Fallopian tube (tissue), 1 donor: Measurements from ENCODE around the genes OR52E4, OR56A1, OR56B4, TPP1, NLRP14 and SYT9.

GRCh38 chr11:5880287-5880814, at the start of gene OR52E4:
TSS of gene OR52E4 (plus strand) at chr11:5880629.
- PRO-cap, result no peak

GRCh38 chr11:6030550-6031126, at the start of gene OR56A1:
TSS of gene OR56A1 (minus strand) at chr11:6030758.
- PRO-cap, result no peak

DNA sequence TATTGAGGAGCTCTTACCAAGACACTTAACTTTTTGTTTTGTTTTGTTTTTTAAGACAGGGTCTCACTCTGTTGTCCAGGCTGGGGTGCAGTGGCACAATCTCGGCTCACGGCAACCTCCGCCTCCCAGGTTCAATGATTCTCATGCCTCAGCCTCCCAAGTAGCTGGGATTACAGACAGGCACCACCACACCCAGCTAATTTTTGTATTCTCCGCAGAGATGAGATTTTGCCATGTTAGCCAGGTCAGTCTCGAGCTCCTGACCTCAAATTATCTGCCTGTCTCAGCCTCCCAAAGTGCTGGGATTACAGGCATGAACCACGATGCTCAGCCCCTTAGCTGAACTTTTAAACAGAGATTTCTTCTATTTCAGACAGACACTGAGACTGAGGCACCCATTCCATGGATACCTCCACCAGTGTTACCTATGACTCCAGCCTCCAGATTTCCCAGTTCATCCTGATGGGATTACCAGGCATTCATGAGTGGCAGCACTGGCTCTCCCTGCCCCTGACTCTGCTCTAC, at the start of gene OR56B4:
Gene OR56B4, plus strand, starts transcription at position 308 of the 525 bp plus-strand sequence.
- PRO-cap, result no peak

DNA sequence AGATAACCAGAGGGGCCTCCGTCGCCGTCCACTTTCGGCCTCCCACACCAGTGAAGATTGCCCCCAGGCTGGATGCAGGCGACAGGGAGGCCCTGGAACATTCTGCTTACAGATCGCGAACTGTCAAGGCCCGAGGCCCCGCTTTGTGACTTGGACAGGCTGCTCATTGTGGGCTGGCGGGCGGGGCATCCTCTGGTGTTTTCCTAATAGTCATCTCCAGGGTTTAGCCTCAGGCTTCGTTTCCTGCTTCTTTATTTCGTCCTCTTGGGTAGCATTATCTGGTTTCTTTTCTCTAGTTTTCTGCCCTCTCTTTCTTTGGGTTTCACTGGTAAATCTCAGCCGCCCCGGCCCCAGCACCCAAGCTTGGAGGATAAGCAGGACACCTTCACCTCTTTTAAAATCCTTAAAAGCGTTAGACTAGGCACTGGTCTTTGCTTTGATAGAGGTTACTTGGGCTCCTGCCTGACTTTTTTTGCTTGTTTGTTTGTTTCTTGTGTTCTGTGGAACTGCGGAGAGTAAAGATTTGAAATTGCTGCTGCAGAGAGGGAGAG, 644 bp upstream of the CAVIN3 start:
- PRO-cap, result no peak

DNA sequence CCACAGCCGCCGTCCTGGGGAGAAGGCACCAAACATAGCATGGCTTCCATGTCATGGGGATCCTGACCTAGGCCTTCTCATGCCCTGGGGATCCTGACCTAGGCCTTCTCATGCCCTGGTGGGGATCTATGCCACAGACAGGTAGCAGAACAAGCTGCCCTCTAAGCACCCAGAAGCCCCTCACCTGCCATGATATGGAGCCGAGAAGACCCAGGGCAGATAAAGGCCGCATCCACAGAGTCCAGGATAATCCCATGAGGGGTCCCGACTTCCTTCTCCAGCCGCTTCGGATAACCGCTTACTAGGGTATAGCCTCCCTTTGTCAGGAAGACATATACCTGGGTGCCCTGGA, 9.4 kb downstream of the HPX start:
- PRO-cap, result no peak

DNA sequence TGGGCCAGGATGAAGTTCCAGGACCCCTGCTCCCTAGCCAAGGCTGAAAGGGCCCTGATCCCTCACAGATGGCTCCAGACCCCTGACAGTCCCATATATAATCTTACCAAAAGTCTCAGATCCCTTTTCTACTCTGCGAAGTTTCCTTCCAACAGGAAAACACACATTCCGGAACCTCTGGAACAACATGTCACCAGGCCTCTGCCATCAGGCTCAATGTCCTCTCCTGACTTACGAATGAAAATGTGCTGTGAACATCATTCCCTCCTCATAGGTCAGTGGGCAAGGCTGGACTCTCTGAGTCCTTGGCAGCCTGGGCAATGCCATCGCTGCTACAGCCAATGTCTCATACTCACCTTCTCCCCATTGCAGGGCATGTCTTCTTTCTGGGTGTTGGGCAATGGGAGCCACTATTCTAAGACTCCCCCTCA, 1.6 kb upstream of the HPX start:
- PRO-cap, result no peak

DNA sequence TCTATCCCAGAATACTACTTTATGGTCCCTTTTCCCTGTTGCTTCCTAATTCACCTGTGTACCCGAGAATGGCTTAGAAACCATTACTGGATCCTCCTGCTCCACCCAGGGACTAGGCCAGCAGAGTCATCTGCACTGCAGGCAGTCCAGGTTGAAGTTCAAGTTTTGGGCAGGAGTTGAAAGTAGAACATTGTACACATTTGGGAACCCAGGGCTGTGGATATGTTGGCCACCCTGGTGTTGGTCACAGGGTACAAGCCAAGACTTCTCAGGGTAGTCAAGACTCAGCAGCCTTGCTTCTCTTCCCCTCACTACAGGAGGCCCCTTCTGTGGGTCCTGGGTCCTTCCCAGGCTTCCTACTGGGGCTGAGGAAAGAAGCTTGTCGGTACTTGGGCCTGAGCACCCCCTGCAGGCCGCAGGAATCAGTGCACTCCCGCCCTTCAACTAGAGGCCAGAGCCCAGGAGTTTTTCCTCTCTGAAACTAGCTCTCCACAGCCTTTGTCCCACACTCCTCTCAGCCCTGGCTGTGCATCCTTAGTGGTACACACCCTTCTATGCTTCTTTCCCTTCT, 2.5 kb upstream of the HPX start:
- PRO-cap, result no peak

DNA sequence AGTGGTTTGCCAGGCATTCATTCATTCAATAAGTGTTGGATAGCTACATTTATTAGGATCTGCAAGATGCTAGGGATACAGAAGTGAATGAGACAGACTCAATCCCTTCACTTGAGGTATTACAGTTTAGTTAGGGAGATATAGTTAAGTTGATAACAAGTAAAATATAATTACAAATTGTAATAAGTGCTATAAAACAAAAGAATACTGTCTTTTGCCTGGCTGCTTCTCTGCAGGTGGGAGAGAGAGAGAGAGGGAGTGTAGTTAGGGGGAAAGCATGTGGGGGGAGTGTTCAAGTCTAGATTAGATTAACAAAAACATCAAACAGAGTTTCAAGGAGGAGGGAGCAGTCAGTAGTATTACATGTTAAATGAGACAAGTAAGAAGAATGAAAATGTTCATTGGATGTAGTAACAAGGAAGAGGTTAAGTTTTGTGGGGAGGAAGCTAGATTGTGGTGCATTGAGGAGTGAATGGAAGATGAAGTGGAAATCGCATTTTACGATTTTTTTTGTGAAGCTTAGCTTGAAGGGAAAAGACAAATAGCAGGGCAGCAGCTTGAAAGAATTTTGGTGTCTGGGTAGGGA, 3.7 kb downstream of the DNHD1 start:
- PRO-cap, result no peak

DNA sequence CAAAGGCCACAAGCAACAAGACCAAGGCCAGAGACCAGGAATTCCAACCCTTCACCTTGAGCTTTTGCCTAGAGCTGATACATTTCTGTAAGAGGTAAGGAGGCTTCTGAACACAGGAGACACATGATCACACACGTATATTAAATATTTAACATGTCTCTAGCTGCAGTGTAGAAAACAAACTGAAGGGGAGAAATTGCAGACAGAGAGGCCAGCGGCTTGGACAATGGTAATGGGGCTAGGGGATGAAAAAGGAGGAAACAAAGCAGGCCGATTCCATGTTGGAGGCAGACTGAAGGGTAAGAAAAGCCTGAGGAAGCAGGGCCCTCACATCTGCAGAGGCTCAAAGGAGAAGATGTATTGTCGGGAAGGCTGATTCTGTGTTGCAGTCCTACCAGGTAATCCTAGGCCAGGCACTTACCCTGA, 937 bp downstream of the RRP8 start:
- PRO-cap, result no peak

GRCh38 chr11:6618068-6618489, 1.1 kb downstream of the TPP1 start:
- PRO-cap, result bidirectional peak, plus-strand start at chr11:6618525, minus-strand start at chr11:6618252

GRCh38 chr11:6619319-6619710, at the start of gene TPP1:
TSS of gene TPP1 (minus strand) at chr11:6619422.
- PRO-cap, result bidirectional peak, plus-strand start at chr11:6619522, minus-strand start at chr11:6619422

DNA sequence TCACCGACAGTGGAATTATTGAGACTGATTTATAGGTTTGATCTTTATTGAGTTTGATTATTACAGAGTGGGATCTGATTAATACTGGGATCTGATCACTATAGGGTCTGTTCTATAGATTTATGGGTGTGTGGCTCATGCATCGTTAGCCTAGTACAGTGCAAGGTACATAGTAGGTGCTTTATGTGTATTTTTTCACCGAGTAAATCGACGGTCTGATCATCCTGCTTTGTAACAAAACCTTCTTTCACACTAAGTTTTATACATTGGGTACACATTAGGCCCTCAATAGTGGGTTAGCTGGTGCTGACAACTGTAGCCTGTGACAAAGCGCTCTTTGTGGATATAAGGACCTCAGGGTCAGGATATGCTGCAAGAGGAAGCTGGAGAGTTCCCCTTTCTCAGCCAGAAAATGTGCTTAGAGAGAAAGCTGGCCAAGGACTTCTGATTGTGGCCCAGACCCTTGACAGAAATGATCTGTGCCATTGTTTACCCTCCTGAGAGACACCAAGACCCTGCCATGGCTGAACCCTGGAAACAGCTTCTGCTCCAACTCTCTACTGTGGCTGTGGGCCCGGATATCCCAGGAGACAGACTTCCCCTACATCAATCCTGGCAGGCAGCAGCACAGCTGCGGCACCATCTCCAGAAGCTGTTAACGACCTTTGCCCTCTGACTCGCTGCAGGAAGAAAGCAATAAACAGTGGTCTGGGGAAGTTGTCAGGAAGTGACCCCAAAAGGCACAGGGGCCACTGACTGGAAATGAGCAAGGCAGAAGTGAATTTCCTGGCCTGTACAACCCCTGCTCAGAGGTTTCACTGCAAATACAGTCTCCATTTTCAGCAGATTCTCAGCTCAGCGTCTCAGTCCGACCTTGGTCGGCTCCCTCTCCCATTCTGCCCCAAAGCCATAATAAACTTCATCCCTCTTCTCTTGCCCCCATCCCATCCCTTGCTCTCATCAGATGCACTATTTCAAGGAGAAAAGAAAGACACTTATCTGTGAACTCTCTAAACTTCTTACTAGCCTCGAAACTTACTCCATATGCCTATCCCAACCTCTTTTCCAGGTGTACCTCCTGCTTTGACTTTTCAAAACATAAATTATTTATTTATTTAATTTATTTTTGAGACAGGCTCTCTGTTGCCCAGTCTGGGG, 16.3 kb upstream of the TPP1 start:
- PRO-cap, result no peak

GRCh38 chr11:6678983-6679717, 4.0 kb downstream of the MRPL17 start:
- PRO-cap, result no peak

- PRO-cap, result no peak
Observed at GRCh38 chr11:6695416-6695692, 12.2 kb upstream of the MRPL17 start.

DNA sequence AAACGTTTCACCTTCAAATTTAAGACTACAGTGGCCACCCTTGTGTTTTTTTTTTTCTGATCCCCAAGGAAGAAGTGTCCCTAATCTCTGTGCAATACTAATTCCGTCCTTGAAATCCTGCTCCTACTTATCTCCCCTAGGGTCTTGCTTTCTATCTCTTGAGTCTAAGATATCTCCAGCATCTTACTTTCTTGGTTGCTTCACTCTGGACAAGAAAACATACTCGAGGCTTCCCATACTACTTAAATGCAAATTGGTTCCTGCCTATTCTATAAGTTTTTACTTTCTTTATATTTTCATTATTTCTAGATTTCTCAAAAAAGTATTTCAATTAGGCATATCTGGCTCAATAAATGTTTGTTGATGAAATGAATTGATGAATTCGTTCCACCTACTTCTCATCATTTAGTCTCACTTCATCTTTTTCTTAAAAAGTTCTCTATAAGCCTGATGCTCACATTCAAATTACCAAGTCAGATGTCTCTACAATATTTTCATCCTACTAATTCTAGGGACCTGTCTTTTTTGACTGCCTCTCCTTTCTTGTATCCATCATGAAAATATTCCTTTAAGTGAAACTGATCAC, 28.3 kb downstream of the OR2AG2 start:
- PRO-cap, result no peak

- PRO-cap, result bidirectional peak, plus-strand start at chr11:7020479, minus-strand start at chr11:7020346
Observed at GRCh38 chr11:7020167-7021020, at the start of gene NLRP14. TSS of gene NLRP14 (plus strand) at chr11:7020479.

DNA sequence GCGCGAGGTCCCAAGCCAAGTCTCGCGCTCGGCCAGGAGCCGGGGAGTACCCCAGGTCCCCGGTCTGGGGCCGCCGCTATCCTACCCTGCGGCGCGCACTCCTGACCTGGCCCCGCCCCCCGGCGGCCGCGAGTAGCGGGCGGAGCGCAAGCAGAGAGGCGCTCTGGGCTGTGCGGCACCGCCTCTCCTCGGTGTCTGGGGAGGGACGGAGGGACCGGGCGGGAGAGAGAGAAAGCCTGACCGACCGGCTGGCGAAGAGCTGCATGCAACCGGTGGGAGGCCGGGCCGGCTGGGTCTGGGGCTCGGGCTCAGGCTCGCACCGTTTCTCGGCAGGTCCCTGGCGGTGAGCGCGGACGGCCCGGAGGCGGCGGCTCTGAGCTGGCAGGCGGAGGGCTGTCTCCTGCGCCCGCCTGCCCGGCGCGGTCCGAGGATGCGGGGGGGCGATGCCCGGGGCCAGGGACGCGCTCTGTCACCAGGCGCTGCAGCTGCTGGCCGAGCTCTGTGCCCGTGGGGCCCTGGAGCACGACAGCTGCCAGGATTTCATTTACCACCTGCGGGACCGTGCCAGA, at the start of gene SYT9:
Gene SYT9, plus strand, starts transcription at position 161 of the 569 bp plus-strand sequence.
- PRO-cap, result no peak

DNA sequence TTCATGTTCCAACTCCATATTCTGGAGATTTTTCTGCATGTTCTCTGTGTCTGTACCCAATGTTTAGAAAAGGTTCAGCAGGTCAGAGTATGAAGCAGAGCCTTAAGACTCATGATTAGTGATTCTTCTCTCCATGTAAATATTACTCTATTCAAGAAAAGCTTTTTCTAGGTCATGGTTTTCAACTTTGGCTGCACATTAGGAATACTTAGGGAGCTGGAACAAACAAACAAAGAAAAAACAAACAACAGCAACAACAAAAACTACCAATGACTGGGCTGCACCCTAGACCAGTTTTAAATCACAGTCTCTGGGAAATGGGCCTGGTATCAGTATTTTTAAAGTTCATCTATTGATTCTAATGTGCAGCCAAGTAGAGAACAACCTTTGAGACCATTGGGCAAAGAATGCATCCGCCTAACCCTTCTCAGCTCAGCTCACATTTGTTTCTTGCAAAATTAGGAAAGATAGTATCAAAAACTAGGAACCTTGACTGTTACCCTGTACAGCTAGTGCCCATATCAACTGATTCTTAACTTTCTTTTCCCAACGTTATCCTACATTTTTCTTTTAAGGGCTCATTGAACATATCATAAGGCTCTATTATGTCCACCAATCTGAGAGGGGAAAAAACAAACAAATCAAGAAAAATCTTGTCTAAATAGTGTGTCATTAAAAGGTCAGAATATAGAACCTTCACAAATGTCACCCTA, 5.2 kb downstream of the SYT9 start:
- PRO-cap, result no peak

DNA sequence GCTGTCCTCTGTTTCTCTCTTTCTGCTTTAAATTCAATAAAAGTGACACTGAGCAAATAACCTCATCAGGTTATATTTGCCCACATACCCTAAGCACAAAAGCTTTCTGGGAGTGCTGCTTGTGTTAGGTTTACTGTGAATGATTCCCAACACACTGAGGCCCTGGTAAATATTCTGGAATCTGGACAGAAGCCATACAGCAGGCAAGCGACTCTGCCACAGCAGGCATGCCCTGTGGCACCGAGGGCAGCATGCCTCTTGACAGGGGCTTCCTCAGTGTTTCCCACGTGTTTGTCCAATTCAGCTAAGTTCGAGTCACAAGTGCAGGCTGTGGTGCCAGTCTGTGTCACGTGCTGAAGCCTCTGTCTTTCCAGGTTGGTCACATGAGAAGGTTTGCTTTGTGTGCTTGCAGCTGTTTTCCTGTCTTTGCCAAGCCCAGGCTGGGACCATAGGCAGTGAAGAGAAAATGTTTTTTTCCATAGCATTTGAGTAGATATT, 2.5 kb upstream of the PPFIBP2 start:
- PRO-cap, result no peak

- PRO-cap, result unidirectional peak, plus-strand start at chr11:7512684; unidirectional peak, plus-strand start at chr11:7512833; unidirectional peak, minus-strand start at chr11:7513274
Observed at GRCh38 chr11:7512221-7513442, 1.2 kb upstream of the PPFIBP2 start.